Metastatic Pancreatic Carcinoma in the Ovary (tissue), 1 donor: Measurements from ENCODE around the genes UPF3B, RHOXF2B and C1GALT1C1.

GRCh38 chrX:119852192-119853383 is at the start of gene UPF3B:
Gene UPF3B (minus strand): TSS chrX:119852963.
- PRO-cap, result bidirectional peak, plus-strand start at chrX:119853276, minus-strand start at chrX:119852969

- PRO-cap, result no peak
Measured at GRCh38 chrX:119990348-119990940, 46.9 kb upstream of the NKAP start.

GRCh38 chrX:120077589-120077880 is at the start of gene RHOXF2B:
Gene RHOXF2B (minus strand): TSS chrX:120077690.
- PRO-cap, result no peak

GRCh38 chrX:120143718-120144885 is 14.3 kb upstream of the RHOXF2 start:
- PRO-cap, result no peak

DNA sequence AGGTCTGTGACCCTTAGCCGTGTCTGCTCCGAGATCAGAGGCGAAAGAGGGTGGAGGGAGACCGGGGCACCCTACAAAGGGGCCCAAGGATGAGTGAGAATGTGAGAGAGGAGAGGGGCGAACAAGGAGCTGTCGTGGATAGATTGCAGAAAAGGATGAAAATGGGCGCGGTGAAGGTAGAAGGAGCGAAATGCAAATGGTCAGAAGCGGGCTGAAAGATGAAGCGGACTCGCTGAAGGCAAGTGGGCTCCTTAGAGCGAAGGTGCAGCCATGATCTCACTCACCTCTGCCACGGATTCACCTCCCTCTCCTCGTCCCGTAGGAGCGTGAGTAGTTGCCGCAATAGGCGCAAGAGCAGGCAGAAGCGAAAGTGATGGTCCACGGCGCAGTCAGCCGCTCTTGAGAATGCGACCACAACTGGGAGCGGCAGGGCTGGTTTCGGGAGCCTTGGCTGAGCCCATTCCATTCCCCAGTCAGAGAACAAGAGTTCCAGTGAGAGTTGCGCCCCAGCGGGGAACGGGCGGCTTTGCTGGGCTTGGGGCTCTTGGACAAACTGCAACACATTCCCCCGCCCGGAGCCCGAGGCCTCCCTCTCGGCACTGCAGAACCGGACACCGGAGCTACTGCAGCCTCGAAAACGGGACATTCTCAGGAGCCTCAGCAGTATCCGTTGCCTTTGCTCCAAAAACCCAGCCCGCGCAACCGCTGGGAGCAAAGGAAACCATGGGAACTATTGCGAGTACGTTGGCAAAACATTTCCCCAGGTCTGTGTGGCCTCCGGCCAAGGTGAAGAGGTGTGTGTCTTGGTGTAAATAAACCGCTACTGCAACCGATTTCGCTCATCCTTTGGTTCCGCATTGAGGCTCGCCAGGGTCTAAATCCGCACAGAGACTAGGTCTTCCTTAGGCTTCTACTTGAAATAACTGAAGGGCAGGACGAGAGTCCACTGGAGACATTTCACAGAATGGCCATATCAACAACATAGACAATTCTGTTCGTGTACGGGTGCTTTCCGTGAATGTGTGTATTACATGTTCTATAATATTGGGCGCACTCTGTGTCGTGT is 5.8 kb upstream of the ZBTB33 start:
- PRO-cap, result unidirectional peak, plus-strand start at position 361 of the sequence

DNA sequence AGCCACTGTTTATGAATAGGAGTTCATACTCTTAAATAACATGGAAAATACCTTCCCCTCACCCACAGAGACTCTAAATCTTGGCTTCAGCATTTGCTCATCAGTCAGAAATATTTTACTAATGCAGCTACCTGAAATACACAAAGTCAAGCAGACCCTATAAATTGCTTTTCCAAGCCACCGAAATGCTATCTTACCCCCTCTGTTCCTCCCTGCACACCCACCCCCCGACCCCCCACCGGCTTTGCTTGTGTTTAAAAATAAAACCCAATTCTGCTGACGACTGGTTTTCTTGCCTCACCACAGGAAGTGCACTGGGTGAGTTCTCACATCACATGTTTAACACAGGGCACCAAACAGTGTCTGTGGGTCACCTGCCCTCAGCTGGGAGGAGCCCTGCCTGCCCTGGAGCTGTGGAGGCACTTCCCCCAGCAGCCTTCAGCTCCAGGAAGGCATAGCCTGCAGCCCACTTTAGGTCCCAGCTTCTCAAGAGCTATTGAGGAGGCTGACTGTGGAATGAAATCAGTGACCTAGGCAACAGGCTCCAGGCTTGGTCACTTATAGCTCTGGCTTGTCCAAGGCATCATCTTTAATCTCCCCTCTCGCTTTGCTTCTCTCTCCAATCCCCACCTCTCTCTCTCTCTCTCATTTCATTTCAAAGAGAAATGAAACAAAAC is 8.8 kb downstream of the TMEM255A start:
- PRO-cap, result no peak

GRCh38 chrX:120310282-120310979 is 830 bp downstream of the TMEM255A start:
- PRO-cap, result no peak

GRCh38 chrX:120457510-120458302 is 11.4 kb downstream of the LAMP2 start:
- PRO-cap, result no peak

GRCh38 chrX:120466325-120466937 is 2.7 kb downstream of the LAMP2 start:
- PRO-cap, result no peak

DNA sequence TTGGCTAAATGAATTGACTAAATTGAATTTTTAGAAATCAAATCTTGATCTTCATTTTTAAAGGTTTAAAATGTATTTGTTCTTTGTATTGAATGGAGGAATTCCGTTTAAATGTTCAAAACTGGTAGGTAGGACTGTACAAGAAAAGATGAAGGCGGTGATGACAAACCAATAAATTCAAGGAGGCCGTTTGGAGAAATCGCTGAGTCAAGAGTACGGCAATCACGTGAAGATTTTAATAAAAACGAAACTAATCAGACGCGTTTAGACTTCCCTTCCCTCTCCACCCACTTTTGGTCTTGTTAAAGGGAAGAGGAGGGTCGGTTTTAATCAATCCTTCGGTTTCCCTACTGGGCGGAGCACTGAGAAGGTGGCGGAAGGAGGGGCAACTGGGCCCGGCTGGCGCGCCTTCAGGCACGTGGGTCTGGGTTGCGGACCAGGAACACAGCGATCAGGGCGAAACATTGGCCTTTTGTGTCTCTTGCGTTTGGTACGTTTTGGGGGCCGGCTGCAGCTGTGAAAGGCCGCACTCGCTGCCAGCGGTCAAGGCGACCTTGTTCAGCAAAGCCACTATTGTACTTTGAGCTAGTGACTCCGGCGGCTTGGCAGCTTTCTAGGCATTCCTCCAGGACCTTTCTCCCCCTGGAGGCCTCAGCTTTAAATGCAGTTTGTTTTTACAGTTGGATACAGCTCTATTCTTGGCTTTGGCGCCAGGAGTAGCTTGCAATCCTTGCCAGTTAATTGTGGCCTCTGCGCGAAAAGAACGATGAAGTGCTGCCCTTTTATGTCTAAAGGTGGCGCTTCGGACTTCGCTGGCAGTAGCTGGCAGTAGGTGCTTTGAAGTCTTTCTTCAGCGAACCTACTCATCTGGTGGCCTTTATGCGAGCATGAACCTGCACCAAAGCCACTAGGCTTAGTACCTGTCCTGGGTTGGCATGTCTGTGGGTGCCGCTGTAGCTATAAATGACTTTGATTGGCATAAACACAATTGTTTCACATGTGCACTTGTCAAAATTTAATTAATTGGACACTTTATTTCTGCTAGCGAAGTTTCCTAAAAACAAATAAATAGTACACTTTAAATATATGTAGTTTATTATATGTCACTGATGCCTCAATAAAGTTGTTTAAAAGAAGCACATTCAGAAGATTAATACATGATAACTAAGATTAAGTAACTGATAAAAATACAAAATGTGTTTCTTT is 16.9 kb upstream of the LAMP2 start:
- PRO-cap, result unidirectional peak, plus-strand start at position 257 of the sequence

DNA sequence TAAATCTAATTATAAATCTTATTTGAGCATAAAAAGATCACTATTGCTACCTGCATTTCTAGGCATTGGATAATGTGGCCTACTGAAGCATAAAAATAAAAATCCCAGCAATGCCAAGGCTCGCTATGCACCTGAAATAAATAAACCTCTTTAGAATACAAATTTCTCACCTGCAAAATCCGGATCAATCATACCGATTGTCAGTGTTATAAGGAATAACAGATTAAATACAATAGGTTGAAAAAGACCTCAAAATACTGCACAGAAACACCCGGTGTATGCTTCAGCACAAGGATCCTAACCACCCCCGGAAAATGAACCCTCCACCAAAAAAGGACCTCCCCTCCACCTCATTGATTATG is 1.2 kb downstream of the CUL4B start:
- PRO-cap, result no peak

- PRO-cap, result no peak
Measured at GRCh38 chrX:120589277-120589600, 14.7 kb upstream of the MCTS1 start.

DNA sequence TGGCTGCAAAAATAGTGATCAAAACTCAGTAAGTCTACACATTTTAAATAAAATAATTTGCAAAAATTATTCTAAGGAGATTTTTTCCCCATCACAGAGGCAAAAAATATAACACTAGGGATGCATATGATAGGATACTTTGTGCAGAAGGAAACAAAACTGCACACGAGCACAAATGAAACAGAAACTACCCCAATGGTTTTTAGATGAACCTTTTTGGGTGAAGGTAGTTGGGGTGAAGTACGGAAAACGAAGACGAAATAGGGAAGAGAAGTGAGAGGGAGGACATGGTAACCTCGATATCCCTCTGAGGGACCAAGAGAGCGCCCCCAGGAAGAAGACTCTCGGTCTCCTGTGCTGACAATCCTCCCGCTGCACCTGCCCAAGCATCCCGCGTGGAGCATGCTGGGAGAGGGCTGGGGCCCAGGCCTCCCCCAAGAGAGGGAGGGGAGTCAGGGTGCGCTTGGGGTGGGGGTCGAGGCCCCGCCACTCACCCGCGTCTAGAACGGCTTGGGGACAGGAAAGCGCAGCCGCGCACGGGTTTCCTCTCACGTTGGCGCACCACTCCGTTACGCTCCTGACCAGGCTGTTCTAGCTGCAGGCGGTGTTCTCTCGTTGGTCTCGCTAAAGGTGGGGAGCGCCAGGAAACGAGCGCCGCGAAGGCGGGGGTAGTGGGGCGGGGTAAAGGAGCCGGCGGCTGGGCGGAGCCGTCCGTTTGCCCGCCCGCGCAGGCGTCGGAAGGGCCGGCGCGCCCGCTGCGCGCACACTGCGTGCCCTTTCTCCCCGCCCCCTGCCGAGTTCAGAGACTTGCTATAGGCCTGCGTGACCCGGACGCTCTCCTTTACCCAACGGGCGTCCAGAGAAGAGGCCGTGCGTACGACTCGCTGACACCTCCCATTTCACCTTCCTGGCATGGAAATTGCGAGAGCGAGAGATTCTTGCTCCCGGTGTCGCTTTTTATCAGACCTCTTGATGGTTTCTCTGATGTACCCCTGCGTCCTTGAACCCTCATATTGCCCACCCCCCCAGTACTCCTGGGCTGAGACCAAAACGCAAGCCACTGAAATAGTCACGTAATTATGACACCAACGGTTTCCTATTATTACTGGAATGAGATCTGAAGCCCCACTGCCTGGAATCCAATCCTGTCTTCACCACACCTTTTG is at the start of gene C1GALT1C1:
TSS of gene C1GALT1C1 (minus strand) at position 632 of the 1,166 bp plus-strand sequence.
- PRO-cap, result unidirectional peak, minus-strand start at position 351 of the sequence; bidirectional peak, plus-strand start at position 902 of the sequence, minus-strand start at position 632 of the sequence

DNA sequence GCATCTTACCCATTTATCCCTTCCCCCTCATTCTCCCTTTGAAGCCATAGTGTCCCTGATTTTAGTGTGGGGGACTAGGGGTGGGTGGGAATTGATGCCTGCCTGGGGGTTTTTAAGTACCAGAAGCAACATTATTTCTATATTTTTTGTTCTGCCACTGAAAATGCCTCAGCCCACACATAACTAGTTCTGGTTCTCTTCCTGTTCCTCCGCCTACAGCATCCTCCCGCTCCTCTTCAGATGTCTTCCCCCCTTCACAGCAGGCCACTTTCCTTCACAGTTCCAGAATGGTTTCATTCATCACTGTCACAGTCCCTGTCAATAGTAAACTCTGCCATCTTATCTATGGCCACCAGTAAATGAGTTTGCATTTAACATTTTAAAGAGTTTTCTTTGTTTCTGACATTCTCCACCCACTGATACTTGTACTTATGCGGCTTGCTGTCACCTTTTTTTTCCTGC is 114.0 kb downstream of the GLUD2 start:
- PRO-cap, result unidirectional peak, minus-strand start at position 236 of the sequence

DNA sequence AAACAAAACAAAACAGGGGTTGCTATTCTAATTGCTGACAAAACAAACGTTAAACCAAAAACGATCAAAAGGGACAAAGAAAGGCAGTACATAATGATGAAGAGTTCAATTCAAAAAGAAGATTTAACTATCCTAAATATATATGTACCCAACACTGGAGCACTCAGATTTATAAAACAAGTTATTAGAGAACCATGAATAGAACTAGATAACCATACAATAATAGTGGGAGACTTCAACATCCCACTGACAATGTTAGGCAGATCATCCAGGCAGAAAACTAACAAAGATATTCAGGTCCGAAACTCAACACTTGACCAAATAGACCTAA is 456.7 kb upstream of the GRIA3 start:
- PRO-cap, result no peak

- PRO-cap, result unidirectional peak, plus-strand start at chrX:123201867
Measured at GRCh38 chrX:123201566-123201947, 17.5 kb downstream of the GRIA3 start.

DNA sequence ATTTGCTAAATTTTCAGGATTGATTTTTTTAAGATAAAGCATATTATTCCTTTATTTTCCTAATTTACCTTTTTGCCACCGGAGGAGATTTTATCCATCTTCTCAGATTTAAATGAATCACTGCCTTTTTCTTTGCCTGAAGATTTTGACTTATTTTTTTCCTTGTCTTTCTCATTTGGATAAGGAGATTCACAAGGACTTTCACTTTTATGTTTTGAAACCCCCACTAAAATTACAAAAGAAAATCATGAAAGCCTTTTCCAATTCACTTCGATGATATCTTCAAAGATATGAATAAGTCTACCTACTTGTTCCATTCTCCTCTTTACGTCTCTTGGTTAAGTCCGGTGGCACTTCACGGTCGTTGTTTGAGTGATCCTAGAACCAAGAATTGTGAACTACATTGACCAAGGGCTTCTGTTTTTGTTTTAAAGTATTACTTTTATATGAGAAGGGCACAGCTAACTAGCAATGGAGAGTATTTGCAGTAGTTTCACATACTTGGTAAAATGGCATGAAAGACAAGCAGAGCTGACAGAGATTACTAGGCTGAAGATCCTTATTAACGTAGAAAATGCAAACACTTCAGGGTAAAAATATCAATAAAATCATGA is 119.4 kb downstream of the THOC2 start:
- PRO-cap, result no peak

- PRO-cap, result no peak
Measured at GRCh38 chrX:123788071-123788421, 55.2 kb upstream of the THOC2 start.

DNA sequence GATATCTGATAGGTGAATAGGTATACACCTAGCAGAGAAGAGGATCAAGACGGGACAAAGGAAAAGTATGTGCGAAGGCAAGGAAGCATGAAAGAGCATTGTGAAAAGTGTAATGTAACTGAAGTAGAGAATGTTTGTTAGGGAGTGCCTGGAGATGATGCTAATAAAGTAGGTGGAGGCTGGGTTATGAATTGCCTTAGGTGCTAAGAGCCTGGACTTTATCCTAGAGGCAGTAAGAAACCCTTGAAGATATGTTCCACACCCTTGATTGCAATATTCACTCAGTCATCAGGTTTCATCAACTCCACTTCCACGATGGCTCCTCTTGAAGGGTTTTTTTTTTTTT is 49.9 kb upstream of the XIAP start:
- PRO-cap, result no peak

DNA sequence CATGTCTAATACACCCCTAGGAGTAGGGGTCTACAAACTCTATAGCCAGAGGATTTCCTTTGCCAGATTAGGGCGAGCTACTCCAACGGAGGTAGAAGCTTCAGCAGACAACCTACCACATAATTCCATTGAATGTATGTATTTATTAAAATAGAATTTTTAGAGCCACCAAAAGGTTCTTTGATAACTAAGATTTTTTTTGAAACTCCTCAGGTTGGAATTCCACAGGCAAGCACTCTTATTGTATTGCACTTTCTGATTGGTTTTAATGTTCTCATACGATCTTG is 279.7 kb downstream of the SH2D1A start:
- PRO-cap, result no peak